Paraaortic lymph node (tissue), 1 donor: ENCODE measurements around a stretch of chr2.

- PRO-cap, result unidirectional peak, plus-strand start at chr2:233470231
Observed at GRCh38 chr2:233469639-233470455, 96.7 kb downstream of the USP40 start.

DNA sequence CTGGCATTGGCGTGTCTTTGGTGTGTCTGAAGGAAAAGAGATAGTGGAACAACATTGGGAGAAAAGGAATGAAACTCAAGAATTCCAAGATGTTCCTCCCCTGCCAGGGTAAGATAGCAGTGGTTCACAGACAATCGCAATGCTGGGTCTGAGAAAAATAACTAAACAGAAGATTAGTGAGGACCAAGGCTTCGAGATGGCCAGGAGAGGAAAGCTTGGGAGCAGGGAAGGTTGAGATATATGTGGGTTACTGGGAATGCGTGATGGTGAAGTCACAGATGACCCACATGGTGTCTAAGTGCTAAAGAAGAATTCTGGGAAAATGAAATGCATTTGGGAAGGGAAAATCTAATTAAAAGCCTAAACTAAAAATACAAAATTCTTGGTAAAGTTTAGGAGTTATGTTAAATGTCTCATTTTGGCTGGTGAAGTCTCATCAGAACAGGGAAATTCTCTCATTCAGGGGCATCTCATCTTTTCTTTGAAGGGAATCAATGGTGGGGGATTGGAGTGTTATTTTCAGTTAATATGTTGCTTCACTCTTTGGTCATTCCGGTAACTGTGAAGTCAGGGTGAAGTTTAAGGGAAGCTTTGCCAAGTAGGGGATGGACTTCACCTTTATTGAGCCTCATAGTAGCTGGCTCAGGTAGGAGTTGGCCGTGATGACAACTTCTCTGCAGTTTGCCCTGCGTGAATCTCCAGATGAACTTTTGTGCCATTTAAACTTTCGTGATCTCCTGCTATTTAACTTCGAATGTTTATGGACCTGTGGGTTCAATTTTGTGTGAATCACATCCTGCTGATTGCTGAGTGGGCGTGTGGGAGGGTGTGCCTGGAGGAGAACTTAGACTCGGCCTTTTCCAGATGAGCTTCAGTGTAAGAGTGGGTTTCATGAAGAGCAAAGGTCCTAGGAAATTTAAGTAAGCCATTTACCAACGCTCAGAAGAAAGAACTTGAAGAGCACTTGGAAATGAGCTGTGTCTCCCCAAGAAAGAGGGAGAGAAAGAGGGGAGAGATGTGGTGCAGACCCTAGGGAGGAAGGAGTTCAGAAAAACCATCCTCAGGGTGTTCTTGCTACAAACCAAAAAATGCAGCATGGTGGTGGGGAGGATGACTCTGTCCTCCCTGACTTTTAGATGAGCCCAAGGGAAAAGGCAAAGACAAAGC, 4.0 kb downstream of the UGT1A1 start:
- PRO-cap, result no peak

- PRO-cap, result no peak
Observed at GRCh38 chr2:233821997-233822482, 32.3 kb downstream of the HJURP start.

DNA sequence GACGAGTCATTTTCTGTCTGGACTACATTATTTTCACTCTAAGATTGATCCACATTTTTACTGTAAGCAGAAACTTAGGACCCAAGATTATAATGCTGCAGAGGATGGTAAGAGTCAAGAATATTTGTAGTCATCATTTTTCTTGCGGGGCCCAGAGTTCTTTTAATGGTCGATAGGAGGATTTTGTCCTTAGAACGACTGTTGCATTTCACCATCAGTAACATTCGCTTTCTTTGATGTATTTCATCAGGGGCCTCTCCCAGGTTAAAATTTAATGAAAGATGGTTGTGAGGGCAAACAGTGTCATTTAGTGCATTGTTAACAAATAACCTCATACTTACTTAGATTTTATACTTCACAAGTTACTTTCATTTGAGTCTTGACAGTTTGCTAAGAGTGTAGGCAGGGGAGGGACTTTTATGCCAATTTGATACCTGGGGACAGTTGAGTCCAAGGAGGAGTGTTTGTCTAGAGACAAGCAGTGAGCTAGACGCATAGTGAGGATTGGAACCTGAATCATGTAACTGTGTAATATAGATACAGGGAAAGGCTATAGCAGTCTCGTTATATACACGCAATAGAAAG, 64.7 kb downstream of the TRPM8 start:
- PRO-cap, result no peak

DNA sequence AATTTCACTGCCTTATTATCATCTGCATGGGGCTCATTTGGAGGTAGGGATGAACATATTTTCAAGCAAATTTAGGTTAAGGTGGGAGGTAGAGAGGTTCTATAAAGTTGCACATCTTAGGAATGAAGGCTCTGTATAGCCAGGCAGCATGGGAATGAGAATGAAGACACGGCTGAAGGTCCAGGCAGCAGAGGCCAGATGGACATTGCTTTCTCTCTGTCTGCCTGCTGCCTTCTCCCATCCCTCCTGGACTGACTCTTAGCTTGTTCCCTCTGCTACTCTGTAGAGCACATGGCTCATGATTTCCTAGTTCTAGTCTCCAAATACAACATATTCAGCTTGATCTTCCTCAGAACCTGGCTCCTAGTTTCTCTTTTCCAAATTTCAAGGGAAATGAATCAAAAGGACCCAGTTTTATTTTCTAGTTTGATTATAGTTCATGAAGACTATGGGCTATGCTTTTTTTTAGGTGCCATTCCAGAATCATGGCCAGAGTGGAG, 1.2 kb downstream of the SPP2 start:
- PRO-cap, result no peak

- PRO-cap, result no peak
Observed at GRCh38 chr2:234495805-234496240, 1.1 kb downstream of the ARL4C start.

DNA sequence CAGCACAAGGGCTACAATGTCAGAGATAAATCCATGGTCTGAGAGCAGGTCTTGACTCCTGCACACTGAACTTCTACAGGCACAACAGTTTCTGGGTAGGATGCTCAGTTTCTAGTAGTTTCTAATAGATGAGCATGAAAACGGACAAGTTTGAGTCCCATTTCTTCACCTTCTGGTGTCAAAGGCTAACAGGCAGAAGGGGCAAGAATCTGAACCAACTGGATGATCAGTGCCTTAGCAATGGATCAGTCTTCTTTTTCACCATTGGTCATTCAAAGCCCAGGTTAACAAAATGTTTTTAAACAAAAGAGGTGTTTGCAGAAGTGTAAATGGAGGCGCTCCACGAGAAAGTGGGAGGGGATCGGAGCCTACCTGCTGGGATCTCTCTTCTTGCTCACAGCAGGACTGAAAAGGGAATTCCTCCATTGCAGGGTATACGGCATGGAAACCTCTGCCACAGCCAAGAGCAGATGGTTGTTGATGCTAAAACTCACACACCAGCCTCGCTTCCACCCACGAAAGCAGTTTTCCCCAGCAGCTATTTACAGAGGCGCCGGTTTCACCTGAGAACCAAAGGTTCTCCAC, 135.1 kb upstream of the ARL4C start:
- PRO-cap, result no peak

- PRO-cap, result no peak
Observed at GRCh38 chr2:234634004-234634386, 137.1 kb upstream of the ARL4C start.

DNA sequence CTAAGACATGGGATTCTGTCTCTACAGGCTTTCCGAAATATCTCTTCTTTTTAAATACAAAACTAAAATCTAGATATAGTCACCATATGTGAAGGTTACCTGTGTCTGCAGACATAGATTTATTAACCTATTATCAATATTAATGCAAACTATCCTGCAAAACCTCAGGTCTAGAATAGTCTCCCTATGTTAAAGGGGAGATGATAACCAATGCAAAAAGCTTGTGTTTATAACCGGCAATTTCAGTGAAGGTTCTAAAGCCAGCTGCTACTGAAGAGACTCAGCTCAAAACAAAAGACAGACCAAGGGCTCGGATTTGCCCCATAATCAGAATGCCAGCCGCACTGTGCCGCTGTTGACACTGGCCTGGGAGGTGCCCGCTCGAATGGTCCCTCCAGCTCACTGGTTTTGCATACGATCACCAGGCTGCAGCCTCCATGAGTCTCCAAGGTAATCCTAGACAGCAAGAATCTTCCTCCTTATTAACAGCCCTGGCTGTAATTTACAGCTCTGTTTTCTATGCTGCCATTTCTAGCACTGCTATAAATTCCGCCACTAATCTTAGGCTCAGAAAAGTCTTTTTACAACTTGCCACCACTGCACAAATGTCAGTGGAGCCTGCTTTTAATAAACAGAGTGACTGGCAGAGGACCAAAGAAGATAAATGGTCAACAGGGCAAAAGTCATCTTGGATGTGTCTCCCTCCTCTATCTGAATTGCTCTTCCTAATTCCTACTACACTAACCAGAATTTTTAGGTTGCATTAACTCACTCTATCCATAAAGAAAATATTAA, 155.8 kb upstream of the SH3BP4 start:
- PRO-cap, result no peak

DNA sequence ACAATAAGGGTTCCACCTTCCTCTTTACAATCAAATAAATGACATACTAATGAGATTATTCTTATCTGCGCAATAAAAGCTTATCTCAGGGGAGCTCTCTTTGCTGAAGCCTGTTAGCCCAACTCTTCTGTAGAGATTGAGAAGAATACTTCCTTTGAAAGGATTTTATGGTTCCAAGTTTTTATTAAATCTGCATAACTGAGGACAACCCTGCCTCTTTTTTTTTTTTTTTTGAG, 4.4 kb downstream of the SH3BP4 start:
- PRO-cap, result no peak

DNA sequence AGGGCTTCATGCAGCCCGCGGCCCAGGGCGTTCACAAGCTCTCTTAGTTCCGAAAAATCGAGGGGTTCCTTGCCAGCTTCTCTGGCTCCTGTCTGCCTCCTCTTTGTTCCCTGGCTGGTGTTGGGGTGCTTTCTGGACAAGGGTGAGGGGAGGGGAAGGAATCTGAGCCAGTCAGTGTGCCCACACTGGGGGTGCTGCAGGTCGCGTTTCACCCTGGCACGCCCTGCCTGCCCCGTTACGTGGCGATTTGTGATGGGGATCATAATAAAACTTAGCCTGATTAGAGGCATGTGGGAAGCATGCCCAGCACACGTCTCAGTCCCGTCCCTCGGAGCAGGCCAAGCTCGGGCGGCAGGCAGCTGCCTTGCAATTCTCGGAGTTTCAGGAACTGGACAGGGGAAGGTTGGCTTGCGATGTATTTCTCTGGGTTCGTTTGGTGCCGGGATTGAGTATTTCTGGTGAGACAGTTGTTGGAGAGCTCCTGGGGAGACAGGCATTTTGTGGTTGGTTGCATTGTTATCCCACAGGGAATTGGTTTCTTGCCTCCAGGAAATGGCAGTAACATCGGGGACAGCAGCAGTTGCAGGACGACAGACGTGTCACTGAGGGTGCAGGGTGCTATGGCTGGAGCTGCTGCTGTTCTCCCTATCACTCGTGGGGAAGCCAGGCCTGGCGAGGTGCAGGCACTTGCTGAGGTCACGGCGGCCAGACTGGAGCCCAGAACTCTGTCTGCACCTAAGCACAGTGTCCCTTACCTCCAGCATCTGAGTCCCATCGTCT, 23.0 kb downstream of the SH3BP4 start:
- PRO-cap, result no peak

DNA sequence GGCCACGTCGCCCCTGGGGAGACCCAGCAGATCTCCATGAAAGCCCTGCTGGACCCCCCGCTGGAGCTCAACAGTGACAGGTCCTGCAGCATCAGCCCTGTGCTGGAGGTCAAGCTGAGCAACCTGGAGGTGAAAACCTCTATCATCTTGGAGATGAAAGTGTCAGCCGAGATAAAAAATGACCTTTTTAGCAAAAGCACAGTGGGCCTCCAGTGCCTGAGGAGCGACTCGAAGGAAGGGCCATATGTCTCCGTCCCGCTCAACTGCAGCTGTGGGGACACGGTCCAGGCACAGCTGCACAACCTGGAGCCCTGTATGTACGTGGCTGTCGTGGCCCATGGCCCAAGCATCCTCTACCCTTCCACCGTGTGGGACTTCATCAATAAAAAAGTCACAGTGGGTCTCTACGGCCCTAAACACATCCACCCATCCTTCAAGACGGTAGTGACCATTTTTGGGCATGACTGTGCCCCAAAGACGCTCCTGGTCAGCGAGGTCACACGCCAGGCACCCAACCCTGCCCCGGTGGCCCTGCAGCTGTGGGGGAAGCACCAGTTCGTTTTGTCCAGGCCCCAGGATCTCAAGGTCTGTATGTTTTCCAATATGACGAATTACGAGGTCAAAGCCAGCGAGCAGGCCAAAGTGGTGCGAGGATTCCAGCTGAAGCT, 90.1 kb downstream of the SH3BP4 start:
- PRO-cap, result no peak

- PRO-cap, result no peak
Observed at GRCh38 chr2:235054459-235055800, 103.1 kb downstream of the SH3BP4 start.

DNA sequence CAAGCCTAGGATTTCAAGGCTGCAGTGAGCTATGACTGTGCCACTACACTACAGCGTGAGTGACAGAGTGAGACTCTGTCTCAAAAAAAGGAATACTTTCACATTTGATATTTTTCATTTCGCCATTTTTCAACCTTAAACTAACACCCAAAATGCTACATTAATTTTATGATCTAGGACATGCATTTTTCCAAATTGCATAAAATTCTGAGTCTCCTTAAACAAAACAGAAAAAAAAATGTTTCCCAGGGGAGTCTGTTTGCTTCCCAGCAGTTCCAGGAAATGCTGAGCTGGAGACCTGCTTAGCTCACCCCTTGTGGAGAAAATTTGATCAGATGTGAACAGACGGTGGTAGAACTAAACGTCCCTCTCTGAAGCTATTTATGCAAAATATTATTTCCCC, 75.0 kb upstream of the AGAP1 start:
- PRO-cap, result no peak

DNA sequence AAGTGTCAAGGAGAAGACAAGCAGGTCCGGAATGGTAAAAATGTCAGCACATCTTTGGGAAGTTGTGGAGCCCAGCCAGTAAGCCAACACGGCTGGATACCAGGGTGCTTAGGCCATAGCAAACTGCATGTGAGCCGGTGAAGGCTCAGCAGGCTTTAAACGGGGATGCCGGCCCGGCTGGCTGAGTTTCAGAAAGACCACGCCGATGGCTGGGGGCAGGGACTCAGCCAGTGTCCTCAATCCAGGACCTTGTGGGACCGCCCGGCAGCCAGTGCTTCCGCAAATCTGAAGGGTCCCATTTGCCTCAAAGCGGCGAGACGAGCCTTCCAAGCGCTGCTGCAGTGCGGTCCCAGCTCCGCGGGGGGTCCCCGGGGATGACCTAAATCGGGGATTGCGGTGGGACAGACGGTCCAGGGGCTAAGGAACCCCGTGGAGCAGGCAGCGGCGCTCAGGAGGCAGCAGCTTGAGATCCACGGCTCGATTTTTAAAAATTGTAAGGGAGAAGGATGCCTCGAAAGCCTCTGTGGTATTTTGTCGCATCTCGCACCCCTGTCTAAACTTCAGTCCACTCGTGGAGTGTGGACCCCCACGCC, 849 bp upstream of the AGAP1 start:
- PRO-cap, result no peak

- PRO-cap, result no peak
Observed at GRCh38 chr2:235535530-235536033, 41.7 kb downstream of the AGAP1 start.

DNA sequence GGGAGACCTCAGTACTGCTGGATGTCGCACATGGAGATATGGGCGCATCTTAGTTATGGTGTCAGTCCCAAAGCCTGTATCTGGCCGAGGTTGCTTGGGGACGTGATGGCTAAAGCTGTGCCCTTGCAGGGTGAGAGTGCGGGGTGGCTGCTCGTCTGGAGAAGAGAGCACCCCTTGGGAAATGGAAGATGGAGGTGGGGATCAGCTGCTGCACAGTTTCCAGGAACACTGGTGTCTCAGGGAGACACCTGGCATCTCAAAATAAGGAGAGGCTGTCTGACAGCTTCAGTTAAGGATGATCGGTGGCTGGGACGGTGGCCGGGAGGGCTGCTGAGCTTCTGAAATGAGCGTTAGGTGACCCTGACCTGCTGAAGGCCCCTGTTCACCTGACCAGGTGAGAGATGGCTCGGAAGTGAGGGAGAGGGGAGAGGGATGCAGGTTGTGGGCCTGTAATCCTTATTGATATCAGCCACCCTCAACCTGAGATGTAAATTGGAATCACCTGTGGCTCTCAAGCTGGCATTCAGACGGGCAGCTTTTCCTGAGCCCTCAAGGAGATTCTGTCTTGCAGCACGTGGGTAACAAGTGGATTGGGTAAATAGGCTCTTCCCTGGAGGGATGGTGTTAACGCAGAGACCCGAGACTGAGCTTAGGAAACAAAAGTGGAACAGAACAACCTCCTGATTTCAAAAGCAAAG, 99.0 kb downstream of the AGAP1 start:
- PRO-cap, result no peak

- PRO-cap, result no peak
Observed at GRCh38 chr2:235608725-235609467, 115.1 kb downstream of the AGAP1 start.

- PRO-cap, result bidirectional peak, plus-strand start at chr2:235639652, minus-strand start at chr2:235639499
Observed at GRCh38 chr2:235639350-235639923, 145.6 kb downstream of the AGAP1 start.

DNA sequence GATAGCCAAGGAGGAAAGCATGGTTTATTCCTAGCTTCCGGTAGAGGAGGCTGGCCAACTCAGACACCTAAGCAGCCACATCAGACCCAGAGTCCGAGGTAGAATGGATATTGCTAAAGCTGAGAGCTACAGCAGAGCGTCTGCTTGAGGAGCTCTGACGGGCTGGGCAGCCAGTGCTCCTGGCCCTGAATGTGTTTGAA, 196.5 kb downstream of the AGAP1 start:
- PRO-cap, result no peak